Mesenteric fat pad (tissue), 1 donor: ENCODE data around the gene SUN5.

- PRO-cap: no peak
These were observed 90.9 kb downstream of the ASXL1 start for GRCh38 chr20:32448771-32449594.

- PRO-cap: no peak
These were observed 107.1 kb downstream of the NOL4L start for GRCh38 chr20:32477918-32478498.

GRCh38 chr20:32509589-32510151, 75.5 kb downstream of the NOL4L start:
- PRO-cap: no peak

GRCh38 chr20:32511028-32511482, 74.1 kb downstream of the NOL4L start:
- PRO-cap: no peak

GRCh38 chr20:32518527-32518885, 66.6 kb downstream of the NOL4L start:
- PRO-cap: no peak

DNA sequence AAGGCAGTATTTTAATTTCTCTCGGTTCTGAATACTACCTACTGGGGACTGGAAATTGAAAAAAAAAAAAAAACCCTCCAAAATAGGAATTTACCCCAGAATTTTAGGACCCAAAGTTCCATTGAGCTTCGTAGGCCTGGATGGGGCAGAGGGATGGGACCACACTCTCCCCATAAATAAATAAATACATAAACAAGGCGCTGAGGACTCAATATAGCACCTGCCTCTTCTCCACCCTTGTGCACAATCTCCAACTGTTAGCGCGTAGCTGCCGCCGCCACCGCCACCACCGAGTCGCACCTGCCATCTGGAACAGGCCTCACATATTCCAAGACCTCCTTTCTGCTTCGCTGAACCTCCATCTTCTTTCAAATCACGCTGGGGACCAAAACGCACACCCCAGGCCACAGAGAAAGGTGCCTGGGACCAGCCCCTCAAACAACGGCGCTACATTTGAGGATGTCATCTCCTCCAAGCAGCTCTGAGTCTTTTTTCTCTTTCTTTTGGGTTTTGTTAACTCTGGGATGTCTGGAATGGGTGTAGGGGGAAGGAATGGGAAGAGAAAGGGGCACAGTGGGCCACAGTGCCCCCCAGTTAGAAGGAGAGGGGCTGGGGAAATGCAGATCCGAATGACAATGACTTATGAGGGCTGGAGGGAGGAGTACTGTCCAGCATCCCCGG, 49.8 kb downstream of the NOL4L start:
- PRO-cap: no peak

- PRO-cap: no peak
These were observed 45.4 kb downstream of the NOL4L start for GRCh38 chr20:32539577-32540282.

- PRO-cap: no peak
These were observed 1.3 kb downstream of the C20orf203 start for GRCh38 chr20:32672248-32673052.

DNA sequence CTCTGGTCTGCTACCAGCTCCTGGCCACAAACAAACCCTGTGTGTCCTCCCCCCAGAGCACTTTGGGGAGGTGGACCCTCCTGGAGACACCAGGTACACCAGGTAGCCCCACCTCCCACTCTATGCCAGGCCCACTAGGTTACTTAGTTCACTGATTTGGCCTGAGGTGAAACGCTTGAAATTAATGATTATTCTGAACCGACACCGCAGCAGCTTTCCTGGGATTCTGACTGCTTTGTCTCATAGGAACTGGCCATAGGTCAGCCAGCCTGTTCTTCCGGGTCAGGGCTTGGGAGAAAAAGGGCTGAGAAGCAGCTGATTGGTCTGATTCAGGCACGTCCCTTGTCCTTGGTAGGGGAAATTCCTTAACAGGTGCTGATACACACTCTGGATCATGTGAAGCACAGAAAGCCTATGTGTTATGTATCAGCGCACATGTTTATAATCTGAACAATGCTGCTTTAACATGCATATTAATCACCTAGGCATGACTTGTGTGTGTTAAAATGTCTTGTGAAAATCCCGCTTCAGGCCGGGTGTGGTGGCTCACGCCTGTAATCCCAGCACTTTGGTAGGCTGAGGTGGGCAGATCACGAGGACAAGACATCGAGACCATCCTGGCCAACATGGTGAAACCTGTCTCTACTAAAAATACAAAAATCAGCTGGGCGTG, 15.5 kb downstream of the DNMT3B start:
- PRO-cap: no peak

GRCh38 chr20:32804779-32805766, 14.7 kb upstream of the MAPRE1 start:
- PRO-cap: no peak

- PRO-cap: no peak
These were observed 37.2 kb downstream of the SUN5 start for GRCh38 chr20:32966980-32967518.

DNA sequence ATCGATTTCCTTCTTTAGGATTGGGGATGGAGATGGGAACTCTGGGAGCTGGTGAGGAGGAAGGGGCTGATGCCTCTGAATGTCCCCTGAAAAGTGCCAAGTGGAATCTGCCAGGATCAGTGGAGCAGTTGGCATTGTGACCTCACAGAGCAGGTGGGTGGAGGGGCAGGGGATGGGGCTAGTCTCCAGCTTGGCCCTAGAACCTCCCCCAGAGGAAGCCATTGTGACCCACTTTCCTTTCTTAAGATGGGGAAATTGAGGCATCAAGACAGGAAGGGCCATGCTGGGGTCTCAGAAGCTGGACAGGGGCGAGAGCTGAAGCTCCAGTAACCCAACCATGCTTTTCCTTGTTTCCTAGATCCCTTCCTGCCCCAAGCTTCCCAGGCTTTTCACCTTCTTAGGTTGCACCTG, at the start of gene SUN5:
Gene SUN5, minus strand, starts transcription at position 95 of the 411 bp plus-strand sequence.
- PRO-cap: no peak

DNA sequence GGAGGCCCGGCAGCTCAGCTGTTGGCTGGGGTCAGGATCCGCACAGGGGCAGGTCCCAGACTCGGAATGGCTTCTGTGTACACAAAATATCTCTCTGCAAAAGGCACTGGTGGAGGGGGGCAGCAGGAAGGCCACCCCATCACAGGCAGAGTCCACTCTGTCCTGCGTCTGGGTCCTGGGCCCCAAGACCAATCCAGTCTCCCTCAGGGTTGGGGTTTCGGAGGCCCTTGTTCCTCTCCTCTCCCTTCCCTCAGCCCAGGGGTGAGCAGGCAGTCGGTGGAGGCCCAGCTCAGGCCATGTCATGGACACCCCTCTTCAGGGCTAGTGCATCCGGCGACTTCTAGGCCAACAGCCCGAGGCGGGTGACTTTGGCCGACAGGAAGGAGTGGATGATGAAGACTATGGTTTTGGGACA, 6.9 kb upstream of the CDK5RAP1 start:
- PRO-cap: no peak

DNA sequence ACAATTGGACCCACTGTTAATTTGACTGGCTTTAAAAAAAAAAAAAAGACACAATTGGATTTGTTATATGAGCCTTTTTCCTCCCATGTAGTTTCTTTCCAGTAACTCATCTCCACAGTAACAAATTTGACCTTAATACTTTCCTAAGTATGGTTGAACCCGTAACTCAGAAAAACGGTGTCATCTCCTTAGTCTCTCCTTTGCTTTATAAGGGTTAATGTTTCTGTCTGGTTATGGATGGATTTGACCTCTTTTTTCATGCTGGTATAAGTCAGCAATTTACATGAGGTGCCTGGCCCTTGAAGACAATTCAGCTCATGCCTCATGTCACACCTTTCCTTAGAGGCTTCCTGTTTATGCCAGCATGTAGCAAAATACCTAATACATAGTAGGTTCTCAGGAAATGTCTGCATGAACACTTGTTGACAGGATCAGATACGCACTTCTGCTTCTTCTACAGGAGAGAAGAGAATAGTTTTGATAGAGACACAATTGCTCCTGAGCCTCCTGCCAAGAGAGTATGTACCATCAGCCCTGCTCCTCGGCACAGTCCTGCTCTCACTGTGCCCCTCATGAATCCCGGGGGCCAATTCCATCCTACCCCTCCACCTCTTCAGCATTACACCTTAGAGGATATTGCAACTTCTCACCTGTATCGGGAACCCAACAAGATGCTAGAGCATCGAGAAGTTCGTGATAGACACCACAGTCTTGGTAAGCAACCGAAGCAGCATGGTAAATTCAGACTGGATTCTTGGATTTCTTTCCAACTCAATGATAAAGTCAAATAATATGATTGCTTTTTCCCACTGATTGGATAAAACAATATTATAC, 37.6 kb upstream of the C20orf144 start:
- PRO-cap: no peak

GRCh38 chr20:33653005-33653986, 8.8 kb upstream of the C20orf144 start:
- PRO-cap: no peak

GRCh38 chr20:33697034-33697484, 10.9 kb upstream of the E2F1 start:
- PRO-cap: no peak

DNA sequence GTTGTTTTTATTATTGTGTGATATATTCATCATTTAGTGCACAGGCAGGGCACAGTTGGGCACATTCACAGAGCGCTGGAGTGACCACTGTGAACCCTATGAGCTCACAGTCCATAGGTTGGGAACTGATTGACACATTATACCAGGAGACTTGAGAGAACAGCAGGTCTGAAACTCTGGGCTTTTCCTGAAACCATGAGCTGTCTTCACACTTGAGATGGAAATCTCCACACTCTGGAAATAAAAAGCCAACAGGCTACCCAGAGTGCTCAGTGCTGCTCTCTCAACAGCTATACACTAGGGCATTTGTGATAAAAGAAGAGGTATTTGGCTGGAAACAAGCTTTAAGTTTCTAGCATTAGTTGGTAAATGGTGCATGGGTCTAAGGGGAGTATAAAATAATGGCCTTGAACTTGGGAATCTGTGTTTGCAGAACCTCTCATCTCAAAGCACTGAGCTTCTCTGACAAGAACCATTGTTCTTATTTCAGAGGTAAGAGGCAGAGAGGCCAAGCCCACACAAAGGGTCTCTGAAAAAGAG, 14.3 kb downstream of the CHMP4B start:
- PRO-cap: no peak

DNA sequence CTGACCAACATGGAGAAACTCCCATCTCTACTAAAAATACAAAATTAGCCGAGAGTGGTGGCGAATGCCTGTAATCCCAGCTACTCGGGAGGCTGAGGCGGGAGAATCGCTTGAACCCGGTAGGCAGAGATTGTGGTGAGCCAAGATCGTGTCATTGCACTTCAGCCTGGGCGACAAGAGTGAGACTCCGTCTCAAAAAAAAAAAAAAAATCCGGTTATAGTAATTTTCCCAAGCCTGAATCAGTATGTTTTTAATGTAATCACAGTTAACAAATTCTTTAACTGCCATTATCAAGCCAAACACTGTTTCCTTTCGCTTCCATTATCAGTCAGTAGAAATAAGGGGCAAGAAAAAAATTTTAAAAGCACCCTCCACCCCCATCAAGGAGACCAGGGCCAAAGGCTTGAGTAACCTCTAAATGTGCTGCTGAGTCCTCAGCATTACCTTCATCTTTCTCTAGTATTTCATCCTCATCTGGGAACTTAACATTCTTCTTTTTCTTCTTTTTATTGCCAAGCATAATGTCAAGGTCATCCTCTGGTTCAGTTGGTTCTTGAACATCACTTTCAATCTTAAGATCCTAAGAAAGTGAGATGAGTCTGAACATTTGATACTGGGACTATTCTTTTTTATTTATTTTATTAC, 13.9 kb downstream of the EIF2S2 start:
- PRO-cap: no peak

- PRO-cap: no peak
These were observed 40.4 kb downstream of the ITCH start for GRCh38 chr20:34403283-34404002.

DNA sequence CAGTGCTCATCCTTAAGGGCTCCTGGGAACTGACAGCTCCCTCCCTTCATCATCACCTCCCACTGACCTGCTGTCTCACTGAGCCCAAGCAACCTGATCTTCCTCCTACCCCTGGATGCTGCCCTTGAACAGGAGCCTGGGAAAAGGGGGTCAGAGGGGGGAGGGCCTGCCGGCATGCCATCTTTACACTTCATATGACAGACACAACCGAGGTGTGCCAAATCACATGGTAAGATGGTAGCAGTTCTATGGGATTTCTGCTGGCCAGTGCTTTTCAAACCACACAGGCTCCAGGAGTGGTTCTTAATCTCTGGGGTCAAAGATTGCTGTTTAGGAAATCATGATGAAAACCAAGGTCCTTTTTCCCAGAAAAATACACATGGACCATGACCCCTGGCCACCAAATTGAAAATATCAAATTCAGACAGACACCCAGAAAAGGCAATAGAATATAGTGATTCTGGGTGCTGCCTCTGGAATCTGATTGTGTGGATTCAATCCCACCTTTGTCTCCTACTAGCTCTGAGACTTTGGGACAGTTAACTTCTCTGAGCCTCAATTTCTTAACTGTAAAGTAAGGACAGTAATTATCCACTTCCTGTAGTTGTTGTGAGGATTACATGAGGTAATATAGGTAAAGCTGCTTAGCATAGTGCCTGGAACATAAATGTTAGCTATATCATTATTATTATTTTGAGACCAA, 3.1 kb downstream of the TP53INP2 start:
- PRO-cap: no peak